SP-49 (cell line): ENCODE results near the gene FBXW11.

GRCh38 chr5:170245140-170245512 is 12.3 kb downstream of the C5orf58 start:
- PRO-cap, result no peak

- PRO-cap, result no peak
Measured at GRCh38 chr5:170330190-170330434, 32.5 kb upstream of the LCP2 start.

GRCh38 chr5:170404397-170404820 is 15.2 kb upstream of the KCNMB1 start:
- PRO-cap, result no peak

- PRO-cap, result no peak
Measured at GRCh38 chr5:170552519-170553094, 48.8 kb downstream of the KCNIP1 start.

DNA sequence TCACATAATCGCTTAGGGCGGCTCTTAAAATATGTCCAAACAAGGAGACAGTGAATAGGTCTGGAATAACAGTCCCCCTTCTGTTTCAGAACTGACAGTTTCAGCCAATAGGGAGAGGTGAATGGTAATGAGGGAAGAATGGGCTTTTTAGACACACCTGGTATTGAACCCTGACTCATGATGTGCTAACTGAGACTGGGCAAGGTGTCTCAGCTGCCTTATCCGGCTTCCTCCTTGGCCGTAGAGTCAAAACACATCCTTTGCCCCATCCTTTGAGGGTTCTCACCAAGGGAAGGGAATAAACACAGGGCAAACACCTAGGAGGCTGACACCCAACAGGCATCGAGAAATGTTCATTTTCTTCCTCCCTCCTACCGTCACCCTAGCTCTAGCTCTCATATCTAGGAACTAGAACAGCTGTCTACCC is 33.4 kb upstream of the GABRP start:
- PRO-cap, result no peak

DNA sequence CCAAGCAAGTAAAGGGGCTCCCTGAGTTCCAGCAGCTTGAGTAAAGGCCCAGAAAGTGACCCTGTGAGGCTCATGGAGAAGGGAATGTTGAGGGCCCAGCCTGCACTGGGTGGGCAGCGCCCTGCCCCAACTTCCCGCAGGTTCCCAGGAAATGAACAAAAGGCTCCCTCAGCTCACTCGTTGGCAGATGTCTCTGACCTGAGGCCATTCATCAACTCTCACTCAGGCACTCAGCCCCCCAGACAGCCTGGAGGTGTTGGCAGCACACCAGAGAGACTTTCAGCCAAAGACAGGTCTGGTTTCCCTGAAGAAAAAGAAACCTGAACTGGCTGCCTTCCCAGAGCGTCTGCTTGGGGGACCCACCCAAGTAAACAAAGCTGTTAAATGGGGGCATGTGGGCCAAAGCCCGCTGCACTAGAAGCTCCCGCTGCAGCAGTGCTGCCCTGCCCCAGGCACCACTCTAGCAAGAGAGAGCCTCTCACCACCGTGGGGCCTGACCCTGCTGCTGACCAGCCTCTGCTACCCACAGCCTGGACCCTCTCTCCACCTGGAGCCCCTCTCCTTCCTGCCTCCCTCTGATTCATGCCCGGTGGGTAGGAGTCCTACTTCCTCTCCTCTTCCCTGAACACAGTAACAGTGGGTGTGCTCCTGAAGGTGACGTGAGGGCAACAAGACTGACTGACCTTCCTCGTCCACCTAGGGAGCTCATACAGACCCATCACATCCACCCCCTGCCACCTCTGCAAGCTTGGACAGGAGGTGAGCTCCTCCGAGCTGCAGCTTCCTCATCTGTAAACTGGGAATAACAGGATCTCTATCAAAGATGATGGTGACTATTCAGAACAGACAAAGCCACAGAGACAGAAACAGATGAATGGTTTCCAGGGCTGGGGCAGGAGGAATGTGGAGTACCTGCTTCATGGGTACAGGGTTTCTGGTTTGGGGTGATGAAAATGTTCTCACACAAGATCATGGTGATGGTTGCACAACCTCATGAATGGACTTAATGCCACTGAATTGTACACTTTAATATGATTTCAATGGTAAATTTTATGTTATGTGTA is 31.1 kb upstream of the GABRP start:
- PRO-cap, result no peak

DNA sequence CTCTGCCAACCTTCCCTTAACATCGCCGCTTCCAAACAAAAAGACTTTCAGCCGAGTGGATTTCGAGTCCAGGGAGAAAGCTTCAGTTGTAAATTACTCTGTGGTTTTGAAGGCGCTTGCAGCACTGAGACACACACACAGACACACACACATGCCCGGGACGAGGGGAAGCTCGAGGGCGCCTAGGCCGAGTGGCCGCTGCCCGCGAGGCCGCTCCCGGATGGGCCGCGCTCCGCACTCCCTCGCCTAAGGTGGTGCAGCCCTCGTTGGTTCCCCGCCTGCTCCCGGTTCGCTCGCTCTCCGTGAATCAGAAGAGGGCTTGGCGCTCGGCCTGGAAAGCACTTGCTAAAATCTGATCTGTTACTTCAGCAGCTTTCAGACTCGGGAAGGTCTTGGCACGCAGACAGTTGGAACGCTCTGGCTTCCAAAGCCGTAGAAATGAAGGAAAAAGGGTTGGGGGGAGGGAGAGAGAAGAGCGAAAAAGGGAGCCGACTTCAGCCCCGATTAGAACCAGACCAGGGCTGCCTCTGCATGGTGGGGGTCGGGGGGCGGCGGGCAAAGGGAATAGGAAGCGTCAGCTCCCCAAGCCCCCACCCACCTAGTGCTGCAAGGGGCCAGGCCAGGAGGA is 1.5 kb downstream of the FGF18 start:
- PRO-cap, result no peak

DNA sequence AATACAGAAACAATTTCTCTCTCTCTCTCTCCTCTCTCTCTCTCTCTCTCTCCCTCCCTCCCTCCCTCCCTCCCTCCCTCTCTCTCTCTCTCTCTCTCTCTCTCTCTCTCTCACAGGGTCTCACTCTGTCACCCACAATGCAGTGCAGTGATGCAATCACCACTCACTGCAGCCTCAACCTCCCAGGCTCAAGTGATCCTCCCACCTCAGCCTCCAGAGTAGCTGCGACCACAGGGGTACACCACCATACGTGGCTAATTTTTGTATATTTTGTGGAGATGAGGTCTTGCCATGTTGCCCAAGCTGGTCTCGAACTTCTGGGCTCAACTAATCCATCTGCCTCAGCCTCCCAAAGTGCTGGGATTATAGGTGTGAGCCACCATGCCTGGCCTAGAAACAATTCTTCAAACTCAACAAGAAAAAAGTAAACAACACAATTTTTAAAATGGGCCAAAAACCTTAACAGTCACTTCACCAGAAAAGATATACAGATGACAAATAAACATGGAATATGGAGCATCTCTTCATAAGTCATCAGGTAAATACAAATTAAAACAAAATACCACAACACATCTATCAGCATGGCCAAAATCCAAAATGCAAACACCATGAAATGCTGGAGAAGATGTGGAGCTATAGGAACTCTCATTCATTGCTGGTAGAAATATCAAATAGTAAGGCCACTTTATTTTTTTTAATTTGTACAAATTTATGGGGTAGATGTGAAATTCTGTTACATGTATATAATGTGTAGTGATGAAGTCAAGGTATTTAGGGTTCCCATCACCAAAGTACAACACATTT is 74.5 kb downstream of the FBXW11 start:
- PRO-cap, result no peak

GRCh38 chr5:172005330-172006140 is 903 bp downstream of the FBXW11 start:
- PRO-cap, result no peak

GRCh38 chr5:172006141-172007150 is at the start of gene FBXW11:
Gene FBXW11 (minus strand): TSS chr5:172006638.
- PRO-cap, result bidirectional peak, plus-strand start at chr5:172007088, minus-strand start at chr5:172006777

DNA sequence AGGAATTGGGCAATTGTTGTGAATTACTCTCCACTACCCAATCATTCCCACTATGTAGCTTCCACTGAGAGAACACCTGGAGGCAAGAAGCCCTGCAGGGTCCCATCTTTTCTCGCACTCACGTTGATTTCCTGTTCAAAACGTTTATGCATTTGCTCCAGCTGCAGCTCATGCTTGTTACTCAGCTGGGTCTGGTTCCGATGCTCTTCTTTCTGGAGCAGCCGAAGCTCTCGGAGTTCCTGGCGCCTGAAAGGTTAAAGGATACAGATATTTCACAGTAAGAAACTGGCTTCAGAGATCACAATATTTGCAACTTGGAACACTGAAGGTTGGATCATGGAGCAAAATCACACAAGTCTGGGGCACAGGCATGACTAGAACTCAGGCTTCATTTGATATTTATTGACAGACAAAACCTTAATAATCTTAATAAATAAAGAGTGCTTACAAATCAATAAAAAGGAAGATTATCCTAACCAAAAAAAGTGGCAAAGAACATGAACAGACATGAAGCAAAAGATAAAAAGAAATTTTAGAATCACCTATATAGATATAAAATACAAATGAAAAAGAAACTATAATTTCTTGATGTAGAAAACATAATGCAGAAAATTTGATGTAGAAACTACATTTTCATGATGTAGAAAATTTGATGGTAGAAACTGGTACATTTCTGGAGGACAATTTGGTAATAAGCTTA is 76.6 kb upstream of the FBXW11 start:
- PRO-cap, result no peak

GRCh38 chr5:172133313-172133799 is 54.7 kb downstream of the STK10 start:
- PRO-cap, result no peak

DNA sequence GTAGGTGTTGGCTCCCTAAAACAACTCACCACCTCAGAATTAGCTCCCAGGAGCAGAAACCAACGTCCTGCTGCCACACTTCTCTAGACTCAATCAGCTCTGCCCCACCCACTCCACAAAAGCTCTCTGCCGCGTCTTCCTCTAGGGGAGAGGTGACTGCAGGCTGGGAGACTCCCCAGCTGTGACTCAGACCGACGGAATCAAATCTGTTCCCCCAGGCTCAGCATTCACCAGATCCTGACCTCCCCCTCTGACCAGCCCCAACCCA is 1.0 kb downstream of the STK10 start:
- PRO-cap, result no peak

GRCh38 chr5:172370240-172370589 is 84.1 kb downstream of the SH3PXD2B start:
- PRO-cap, result no peak

GRCh38 chr5:172419212-172419565 is 35.1 kb downstream of the SH3PXD2B start:
- PRO-cap, result no peak

- PRO-cap, result no peak
Measured at GRCh38 chr5:172429088-172429854, 25.1 kb downstream of the SH3PXD2B start.

DNA sequence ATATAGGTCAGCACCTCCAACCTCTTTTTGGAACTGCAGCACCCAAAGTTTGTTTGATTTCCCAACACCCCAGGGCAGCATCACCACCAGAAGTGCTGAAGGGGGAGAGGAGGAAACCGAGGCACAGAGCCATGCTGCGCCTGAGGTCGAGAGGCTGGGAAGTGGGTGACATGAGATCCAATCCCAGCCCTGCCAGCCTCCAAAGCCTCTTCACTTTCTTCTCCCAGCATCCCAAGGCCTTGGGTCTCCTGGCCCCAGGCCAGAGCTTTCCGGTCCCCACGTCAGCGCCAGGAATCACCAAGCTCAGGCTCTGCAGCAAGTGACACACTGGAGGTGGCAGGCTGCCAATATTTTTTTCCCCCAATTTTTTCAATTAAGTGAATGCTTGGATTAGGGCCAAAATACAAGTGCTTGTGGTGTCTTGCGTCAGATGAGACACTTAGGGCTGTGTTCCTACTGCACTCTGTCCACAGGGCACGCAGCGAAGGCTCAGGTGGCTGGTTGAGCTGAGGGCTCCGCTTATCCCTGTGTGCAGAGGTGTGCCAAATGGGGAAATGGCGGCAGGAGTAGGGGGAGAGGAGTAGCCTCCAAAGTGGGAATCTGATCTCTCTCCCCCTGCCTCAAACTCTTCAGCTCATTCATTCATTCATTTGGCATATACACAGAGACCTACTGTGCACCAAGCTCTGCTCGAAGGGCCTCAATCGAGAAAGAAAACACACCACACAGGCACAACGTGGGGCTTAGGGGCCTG is 16.8 kb downstream of the SH3PXD2B start:
- PRO-cap, result no peak

- PRO-cap, result no peak
Measured at GRCh38 chr5:172504641-172505392, 50.5 kb upstream of the SH3PXD2B start.

GRCh38 chr5:172533083-172533474 is 78.8 kb upstream of the SH3PXD2B start:
- PRO-cap, result no peak

DNA sequence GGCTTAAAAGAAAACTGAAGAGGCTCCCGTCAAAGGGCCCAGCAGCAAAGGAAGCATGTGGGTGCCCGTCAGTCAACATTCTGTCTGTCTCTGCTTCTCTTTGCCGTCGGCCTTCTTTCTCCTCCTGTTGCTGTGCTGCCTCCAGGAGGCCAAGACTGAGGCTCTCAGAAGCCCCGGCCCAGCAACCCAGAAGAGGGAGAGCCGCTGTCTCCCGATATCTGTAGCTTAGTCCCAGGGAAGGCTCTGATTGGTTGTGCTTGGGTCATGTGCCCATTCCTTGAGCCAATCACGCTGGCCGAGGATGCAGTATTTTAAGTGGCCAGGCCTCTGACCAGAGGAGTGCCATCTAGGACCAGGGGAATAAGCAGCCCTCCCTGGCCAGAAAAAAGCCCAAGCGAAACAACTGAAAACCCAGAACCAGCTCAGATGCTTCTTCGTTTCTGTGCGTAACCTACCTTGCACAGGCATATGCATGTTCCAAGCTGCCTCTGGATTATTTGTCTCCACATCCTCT is 67.5 kb upstream of the NEURL1B start:
- PRO-cap, result no peak